Aorta (tissue), 1 donor: ENCODE results near the genes DMWD, FOXA3 and IGFL1.

DNA sequence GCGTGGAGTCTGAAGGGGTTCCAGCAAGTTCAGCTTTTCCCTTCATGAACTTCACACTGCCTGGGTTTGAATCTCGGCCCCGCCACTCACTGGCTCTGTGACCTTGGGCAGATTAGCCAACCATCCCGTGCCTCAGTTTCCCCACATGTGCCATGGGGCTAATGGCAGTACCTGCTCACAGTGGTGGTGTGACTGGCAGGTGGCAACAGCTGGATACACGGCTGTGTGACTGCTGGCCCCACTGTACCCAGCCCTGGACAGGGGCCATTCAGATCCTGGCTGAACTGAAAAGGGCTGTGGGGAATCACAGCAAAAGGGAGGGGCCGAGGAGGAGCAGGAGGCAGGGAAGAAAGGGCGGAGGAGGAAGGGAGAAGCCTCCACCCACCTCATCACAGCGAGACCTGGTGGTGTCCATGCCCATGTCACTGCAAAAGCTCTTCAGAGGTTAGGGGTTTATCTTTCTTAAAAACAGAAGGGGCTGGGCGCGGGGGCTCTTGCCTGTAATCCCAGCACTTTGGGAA lies 7.4 kb downstream of the TRAPPC6A start:
- PRO-cap, result no peak

DNA sequence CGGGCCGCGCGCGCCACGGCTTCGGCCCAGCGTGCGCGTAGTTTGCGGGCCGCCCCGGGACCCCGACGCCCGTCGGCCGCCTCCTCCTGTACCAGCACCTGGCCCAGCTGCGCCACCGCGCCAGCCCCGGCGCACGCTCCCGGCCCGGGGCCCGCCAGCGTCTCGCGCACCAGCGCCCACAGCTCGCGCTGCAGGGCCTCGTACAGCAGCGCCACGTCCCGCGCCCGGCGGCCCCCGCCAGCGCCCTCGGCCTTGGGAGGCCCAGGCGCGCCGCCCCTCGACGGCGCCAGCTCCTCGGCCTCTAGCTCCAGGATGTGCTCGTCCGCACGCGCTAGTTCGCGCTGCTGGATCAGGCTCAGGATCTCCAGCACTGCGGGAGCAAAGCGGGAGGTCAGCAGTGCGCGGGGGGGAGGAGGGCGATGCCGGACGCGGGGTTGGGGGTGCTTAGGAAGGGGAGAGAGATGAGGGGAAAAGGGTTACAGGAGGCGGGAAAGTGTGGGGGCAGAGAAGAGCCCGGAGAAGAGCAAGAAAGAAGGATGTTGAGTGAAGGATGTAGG lies 10.7 kb downstream of the EXOC3L2 start:
- PRO-cap, result no peak

- PRO-cap, result no peak
Observed at GRCh38 chr19:45404673-45404975, 245 bp downstream of the PPP1R13L start.

- PRO-cap, result no peak
Observed at GRCh38 chr19:45471585-45471893, 3.7 kb downstream of the FOSB start.

- PRO-cap, result no peak
Observed at GRCh38 chr19:45522342-45523099, 15.2 kb downstream of the VASP start.

DNA sequence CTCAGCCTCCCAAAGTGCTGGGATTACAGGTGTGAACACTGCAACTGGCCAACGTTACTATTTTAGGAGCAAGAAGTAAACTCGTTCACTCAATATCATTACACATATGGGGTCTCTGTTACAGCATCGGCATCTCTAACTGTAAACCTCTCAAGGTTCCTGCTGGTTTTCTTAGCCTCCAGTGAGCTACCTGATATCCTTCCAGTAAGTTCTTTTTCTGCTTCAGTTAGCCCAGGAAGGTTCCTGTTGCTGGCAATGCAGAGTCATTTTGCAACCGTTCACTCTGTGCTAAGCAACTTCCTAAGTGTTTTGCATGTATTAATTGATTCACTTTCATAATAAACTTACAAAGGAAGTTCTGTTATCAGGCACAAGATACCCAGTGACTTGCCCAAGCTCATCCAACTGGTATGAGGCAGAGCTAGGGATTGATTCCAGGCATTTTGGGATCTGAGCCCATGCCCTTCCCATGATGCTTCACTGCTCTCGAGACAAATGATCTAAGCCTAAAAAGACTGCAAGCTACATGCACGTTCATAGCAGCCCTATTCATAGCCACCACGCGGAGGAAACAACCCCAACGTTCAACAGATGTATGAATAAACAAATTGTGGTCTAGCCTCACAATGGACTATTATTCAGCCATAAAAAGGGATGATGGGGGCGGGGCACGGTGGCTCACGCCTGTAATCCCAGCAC lies 36.6 kb downstream of the VASP start:
- PRO-cap, result no peak

- PRO-cap, result no peak
Observed at GRCh38 chr19:45563952-45564666, 20.5 kb downstream of the OPA3 start.

GRCh38 chr19:45597795-45598173 lies 4.2 kb downstream of the GPR4 start:
- PRO-cap, result no peak

- PRO-cap, result no peak
Observed at GRCh38 chr19:45600126-45600811, 1.7 kb downstream of the GPR4 start.

DNA sequence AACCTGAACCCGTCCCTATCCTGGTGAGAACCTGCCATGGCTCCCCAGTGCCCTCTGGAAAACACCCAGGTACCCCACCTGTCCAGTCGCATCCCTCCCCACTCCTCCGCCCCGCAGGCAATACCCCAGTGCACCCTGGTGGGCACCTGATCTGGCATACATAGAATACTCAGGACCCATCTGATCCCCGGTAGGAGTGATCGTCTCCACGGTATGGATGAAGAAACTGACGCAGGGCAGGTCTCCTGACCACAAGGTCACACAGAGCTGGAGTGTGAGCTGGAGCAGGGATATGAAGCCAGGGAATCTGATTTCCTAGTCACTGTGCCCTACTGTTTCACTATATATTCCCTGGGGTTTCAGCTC lies 12.7 kb downstream of the FBXO46 start:
- PRO-cap, result no peak

- PRO-cap, result no peak
Observed at GRCh38 chr19:45764650-45765311, 4.3 kb downstream of the SIX5 start.

DNA sequence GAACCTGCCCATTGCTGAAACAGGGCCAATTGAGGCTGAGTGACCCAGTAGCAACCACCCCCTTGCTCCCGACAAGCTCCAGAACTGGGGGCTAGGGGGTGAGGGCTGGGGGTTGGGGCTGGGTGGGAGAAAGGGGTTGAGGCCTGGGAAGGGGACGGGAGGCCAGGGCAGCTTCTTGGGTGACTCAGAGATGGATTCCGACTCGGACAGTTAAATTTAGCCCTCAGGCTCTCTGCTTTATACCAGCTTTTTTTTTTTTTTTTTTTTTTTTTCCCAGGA lies 386 bp upstream of the DMPK start:
- PRO-cap, result bidirectional peak, plus-strand start outside the sequence, minus-strand start at position 212 of the sequence

GRCh38 chr19:45783016-45784149 lies 1.1 kb upstream of the DMPK start:
- PRO-cap, result bidirectional peak, plus-strand start at chr19:45783213, minus-strand start at chr19:45782948; bidirectional peak, plus-strand start at chr19:45783289, minus-strand start at chr19:45783279; bidirectional peak, plus-strand start at chr19:45783660, minus-strand start at chr19:45783600

DNA sequence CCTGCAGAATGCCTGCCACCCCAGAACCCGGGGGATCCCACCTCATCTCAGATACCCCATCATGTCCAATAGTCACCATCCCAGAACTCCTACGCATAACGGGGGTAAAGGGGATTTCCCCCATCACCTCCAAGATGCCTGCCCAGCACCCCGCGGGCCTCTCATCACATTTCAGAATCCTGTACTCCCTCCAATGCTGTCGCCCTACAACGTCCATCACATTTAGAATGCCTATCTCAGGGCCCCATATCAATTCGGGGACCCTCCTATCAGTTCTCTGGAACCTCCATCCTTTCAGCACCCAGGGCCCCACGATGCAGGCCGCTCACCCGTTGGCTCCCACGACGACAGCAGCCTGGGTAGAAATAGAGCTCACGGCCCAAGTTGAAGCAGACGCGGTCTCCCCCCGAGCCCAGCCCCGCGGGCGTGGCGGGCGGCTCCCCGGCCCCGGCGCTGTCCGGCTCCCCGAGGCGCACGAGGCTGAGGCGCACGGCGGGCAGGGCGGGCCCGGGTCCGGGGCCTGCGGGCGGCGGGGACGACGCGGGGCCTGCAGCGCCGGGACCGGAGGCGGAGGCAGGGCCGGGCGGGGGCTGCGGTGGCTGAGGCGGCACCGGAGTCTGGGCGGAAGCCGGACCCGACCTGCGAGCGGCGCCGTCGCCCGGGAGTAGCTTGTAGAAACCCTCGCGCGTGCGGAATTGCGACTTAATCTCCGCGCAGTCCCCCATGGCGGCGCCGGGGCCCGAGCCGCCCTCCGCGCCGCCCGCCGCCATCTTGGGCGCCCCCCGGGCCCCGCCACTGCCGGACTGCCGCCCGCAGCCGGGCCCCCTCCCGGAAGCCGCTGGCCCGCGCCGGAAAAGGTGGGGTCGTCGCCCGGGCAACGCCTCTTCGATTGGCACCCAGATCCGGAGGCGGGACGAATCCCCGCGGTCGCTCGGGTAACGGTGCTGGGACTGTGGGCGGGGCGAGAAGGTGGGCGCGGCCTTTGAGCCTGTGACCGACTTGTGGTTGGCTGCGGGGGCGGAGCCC lies at the start of gene DMWD:
TSS of gene DMWD (minus strand) at position 859 of the 1,026 bp plus-strand sequence.
- PRO-cap, result unidirectional peak, minus-strand start at position 802 of the sequence

DNA sequence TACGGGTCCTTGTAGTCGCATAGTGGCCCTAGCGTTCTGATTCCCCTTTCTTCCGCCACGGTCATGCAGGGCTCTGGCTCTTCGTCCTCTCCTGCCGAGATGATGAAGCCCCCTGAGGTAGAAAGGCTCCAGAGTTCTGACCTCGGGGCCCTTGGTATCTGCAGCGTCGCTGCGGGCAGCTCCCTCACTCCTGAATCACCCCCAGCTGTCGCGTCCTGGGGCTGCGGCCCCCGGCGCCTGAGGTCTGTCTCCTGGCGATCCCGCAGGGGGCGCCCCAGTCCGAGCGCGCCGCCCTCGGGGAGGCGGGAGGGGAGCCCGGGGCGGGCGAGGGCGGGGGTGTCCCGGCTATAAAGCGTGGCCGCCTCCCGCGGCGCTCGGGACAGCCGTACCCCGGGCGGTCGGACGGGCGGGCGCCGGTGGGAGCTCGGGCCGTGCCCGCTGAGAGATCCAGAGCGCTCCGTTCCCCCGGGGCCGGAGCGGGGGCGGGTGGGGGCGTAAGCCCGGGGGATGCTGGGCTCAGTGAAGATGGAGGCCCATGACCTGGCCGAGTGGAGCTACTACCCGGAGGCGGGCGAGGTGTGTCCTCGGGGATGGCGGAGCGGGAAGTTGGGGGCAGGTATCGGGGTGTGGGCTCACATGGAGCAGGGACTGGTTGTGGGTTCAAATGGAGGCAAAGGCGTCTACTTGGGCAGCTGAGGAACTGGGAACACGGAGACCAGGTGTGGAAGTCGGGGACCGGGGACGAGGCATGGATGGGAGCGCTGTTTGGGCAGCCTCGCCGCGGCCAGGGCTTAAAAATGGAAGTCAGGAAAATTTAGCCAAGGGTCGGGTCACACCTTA lies at the start of gene FOXA3:
TSS of gene FOXA3 (plus strand) at position 377 of the 840 bp plus-strand sequence.
- PRO-cap, result no peak

DNA sequence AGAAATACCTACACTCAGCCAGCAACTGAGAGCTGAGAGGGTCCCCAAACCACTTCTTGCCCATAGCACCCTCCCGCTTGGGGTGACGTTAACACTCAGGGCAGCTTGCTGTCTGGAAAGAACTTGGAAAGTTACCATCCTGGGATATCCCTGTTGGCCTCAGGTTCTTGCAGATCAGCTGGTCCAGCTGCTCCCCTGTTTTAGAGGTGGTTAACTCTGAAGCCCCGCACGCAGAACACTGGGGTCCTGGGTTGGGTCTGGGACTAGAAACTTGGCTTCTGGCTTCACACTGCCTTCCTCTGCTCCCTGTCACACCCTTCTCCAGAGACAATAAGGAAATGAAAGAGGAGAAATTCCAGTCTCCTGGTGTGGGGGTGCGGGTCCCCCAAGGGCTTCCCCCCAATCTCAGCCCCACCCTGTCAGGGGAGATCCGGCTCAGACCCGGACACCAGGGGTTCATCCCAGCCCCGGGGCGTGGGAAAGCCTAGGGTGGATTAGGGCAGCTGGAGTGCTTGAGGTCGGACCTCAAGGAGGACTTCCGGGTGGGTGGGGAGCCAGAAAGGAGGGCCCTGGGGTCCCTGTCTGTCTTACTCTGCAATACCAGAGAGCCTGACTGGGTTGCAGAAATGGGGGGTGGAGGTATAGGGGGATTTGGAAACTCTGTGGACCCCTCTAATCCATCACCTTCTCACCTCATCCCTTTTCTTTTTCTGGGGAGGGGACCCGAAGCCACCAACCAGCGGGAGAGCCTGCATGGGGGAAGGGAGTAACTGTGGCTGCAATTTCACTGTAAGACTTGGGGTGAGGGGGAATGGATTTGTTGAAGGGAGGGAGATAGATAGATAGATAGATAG lies 2.7 kb downstream of the FOXA3 start:
- PRO-cap, result no peak

- PRO-cap, result no peak
Observed at GRCh38 chr19:45881743-45882487, 4.0 kb downstream of the IRF2BP1 start.

DNA sequence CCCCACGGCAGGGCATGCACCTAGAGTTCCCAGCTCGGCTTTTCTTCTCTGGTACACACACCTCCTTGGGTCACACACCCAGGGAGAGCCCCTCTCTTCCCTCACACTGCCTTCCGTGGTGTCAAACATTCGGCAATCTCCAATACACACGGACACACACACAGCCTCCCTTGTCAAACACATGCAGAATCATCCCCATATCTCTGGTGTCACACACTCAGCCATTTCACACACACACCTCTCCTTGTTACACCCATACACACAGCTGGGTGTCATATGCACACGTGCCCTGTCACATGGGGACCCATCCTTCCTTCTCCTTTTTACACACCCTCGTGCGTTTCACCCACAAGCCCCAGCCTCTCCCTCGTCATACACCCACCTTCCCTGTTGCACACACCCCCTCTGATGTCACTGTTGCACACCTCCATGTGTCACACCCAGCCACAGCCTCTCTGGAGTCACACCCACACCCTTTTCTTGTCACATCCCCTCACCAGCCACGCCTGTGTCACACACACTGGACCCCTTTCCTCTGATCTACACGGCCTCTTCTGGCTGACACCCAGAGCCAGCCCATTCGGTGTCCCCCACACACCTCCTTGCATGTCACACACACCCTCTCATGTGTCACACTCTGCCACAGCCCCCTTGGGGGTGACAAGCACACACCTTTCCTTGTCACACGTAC lies 1.7 kb downstream of the NOVA2 start:
- PRO-cap, result no peak

DNA sequence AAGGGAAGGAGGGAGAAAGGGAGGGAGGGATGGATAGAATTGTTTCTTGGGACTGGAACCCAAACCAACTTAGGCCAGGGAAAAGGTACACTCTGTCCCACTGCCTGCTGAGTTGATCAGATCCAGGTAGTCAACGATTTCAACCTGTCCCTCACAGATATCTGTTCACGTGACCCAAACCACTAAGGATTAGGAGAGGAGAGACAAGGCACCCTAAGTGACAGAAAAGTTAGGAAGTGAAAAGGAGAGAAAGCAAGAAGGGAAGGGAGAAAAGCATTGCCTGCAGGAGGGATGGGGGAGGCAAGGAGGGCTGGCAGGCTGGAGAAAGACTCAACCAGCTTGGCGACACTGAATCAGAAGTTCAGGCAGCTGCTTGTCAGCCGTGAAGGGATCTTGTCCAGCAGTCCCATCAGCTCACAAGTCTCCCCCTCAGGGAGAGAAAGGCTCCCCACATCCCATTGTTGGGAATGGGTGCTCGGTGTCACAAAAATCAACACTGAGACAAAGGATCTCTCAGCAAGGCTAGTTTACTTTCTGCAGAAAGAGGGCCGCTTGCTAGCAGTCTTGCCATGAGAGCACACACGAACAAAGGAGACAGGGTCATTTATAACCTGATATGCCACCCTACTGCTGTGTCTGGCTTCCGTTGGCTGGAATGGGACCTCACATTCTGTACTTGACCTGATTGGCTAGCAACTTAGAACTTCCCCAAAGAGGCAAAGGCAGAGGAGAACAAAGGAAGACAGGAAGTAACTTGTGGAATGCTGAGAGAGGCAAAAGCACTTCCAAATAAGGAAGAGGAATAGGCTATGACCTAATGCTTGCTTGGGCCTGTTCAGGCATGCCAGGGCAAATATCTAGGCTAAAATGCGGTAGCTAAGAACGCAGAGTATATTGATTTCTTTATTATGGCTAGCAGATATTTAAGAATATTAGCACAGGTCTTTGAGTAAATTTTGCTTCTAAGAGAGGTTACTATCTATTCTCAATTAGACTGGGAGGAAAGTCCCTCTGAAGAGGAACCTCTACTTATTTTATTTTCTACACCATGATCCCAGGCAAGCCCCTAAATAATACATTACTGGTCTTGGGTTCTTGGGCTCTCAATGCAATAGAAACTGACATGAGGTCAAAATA lies 8.6 kb upstream of the IGFL3 start:
- PRO-cap, result no peak

DNA sequence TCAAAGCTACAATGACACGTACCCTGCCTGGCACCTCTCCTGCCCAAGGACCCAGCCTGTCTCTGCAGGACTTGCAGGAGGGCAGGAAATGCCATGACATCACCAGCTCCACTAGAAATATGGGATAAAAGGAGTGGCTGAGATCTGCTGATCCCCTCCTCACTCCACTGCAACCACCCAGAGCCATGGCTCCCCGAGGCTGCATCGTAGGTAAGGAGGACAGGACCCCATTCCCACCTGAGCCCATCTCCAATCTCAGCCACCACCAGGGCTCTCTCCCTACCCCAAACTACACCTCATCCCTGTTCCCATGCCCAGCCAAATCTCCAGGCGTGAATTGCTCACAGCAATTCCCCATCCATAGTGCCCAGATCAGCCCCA lies at the start of gene IGFL1:
TSS of gene IGFL1 (plus strand) at position 153 of the 381 bp plus-strand sequence.
- PRO-cap, result no peak